GM19240 (cell line): ENCODE measurements around a stretch of chr11.

GRCh38 chr11:78187367-78187807, 1.0 kb downstream of the KCTD21 start:
- RRBS: no CpG with 5 or more reads among the region's 12 CpGs

DNA sequence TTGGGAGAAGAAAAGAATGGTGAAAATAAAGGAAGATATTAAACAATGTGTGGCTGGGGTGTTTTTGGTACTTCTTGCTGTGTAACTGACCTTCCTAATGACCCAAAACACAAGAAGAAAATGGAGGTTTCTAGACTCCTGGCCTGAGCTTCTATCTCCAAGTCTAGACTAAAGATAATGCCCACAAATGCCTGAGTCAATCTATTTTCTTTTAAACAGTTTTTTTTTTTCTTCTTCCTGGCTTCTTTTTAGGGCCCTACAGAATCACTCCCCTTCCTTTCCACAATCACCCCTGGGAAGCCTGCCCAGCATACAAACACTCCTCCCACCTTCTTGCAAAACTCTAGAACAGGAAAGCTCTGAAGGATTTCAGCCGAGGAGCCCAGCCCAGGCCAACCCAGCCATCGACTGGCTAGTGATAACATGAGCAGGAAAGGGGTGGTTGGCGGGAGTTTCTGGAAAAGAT, 68.1 kb downstream of the USP35 start:
- RRBS: no CpG with 5 or more reads among the region's 3 CpGs

- RRBS: no CpG with 5 or more reads among the region's 3 CpGs
These were observed 113.1 kb downstream of the GAB2 start for GRCh38 chr11:78304361-78305145.

GRCh38 chr11:78313235-78313786, 104.3 kb downstream of the GAB2 start:
- RRBS: no CpG with 5 or more reads among the region's 2 CpGs

DNA sequence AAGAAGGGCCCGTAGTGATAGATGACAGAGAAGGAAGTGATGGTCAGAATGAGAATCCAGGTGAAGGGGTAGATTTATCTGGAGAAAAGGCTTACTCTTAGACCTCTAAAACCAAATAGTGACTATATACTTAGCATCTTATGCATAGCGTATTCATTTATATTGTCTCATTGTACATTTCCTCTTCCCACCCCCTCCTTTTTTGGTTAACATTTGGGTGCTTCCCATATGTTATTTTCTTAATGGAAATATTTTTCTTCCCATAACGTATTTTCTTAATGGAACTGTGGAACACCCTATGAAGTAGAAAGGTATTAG, 87.1 kb downstream of the GAB2 start:
- RRBS: no CpG with 5 or more reads among the region's 3 CpGs

DNA sequence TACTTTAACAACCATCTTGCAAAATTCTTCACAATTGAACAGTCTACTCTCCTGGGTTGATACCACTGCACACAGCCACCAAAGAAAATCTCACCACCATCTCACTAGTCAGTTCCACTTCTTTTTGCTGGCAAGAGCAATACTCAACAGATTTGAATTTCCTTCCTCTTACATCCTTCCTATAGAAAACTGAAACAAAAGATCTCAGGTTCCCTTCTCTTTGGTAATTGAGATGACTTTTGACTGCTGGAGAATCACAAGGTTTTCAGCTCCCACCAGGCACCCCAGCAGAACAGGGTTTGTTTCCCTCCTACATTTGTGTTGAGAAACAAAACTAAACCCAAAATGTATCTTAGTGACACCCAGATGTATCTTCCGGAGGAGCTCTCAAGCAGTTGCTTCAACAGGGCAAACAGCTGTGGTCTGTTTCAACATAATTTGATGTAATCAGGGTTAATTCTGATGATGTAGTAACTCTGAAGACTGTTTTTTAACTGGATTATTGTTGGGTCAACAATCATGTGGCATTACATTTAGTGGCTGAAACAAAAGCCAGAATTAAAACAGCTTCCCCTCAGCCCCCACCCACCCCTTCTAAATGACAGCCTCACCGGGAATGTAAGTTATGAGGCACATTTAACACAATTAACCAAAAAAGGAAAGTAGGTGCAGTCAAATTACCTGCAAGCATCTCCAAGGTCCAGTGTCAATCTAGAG, 7.2 kb upstream of the GAB2 start:
- RRBS: no CpG with 5 or more reads among the region's 2 CpGs

GRCh38 chr11:79441316-79441836, 546 bp upstream of the TENM4 start:
- RRBS: no CpG with 5 or more reads among the region's 13 CpGs

GRCh38 chr11:81693290-81693489, 1040.5 kb downstream of the FAM181B start:
- RRBS: no CpG with 5 or more reads among the region's 1 CpG

- RRBS: no CpG with 5 or more reads among the region's 1 CpG
These were observed 313.9 kb downstream of the FAM181B start for GRCh38 chr11:82419911-82420110.

GRCh38 chr11:82732223-82733021, 1.2 kb downstream of the FAM181B start:
- RRBS: 11% methylated on average over 25 of the region's 74 CpGs

- RRBS: 10% methylated on average over 2 of the region's 7 CpGs
These were observed 63.8 kb downstream of the RAB30 start for GRCh38 chr11:83007765-83008444.

DNA sequence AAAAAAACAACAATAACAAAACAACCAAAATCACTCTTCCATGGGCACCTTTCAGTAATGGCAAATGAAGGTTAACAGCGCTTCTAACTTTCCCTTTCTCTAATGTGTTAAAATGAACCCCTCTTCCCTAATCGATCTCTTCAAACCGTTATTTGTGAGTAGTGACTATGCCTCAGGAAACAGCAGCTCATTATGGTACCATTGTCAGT, 1.1 kb downstream of the RAB30 start:
- RRBS: no CpG with 5 or more reads among the region's 3 CpGs

DNA sequence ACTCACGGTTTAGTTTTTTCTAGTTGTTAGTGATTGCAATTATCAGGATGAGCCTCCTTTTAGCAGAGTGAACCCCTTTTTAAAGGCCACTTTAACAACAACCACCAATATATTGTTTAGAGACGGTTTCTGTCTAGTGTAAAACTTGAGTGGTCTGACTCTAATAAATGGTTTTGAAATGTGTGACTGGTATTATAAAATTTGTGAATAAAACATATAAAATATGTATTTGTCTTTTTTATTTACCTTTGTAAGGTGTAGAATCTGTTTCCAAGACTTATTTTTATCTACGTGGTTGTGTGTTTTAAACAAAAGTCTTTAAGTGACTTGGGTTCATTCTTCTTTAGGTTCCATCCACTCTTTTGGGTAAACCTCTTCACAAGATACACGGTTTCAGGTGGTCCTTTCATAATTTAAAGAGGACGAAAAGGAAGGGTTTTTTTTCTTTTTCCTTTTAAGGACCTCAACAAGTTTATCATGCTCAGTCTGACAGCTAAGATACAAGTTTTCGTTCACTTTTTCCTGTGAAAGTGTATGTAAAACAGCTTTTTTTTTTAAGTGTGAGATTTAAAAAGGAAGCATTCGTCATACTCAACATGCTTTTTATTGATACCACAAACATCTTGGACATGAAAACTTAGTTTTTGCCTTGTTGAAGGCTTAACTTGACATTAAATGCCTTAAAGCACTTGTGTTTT, 1.9 kb downstream of the PCF11 start:
- RRBS: no CpG with 5 or more reads among the region's 7 CpGs

GRCh38 chr11:83176831-83177417, 16.6 kb upstream of the ANKRD42 start:
- RRBS: no CpG with 5 or more reads among the region's 2 CpGs

GRCh38 chr11:83508674-83509327, 222.6 kb upstream of the CCDC90B start:
- RRBS: no CpG with 5 or more reads among the region's 7 CpGs

DNA sequence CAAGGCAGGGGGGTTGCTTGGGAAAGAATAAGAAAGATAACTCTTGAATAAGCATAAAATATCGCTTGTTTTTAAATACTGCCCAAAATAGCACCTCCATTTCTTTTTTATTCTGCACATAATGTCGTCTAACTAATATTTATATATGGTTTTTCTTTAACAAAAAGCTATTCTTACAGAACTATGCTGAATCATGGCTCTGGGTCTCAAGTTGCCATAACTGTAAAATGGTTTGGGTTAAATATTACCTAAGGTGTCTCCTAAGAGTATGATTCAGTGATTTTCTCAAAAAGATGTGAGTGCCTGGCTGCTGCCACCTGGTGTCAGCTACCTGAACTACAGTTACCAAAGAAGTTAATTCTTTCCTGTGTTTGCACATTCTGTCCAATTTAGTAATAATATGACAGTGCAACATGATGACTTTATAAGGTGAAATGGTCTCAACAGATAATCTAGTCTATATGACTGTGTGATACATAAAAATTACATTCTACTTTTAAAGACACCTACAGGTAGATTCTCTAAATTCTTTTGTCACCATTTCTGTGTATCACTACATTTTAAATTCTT, 1062.6 kb downstream of the DLG2 start:
- RRBS: no CpG with 5 or more reads among the region's 2 CpGs

- RRBS: no CpG with 5 or more reads among the region's 3 CpGs
These were observed 568 bp downstream of the DLG2 start for GRCh38 chr11:85626574-85626978.

GRCh38 chr11:85784802-85785422, 26.0 kb downstream of the SYTL2 start:
- RRBS: no CpG with 5 or more reads among the region's 6 CpGs

DNA sequence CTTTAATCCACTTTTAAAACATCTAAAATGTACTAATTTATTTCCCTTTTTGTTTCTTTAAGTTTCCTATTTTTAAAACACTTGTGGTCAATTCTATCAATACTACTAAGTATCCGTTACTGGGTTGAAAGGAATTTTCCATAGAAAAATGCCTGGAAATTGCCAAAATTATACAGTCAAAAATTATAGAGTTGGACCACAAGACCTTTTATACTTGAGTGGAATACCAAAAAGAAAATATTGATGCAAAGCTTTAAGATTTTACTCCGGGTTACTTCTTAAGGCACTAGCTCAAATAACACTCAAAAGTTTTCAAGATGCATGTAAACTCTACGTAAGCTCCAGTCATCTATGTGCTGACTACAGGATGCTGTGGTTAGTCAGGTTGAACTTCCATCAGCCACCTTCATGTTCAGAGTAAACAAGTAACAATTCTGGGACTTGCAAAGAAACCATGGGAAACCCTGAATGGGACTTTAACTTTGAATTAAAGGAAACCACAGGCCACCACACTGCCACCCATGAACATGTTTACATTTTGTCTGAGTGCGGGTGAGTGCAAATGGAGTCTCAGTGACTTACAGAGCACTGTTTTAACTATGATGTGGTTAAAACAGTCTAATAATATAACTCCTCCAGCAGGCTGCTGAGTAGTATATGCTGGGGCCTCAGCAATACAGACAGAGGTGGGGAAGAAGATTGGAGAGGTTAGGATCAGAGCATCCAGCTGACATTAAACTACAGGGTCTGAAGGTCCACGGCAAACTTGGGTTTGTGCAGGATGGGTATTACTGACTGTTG, 12.8 kb upstream of the SYTL2 start:
- RRBS: no CpG with 5 or more reads among the region's 5 CpGs